Left lung (tissue), 1 donor: ENCODE measurements around a stretch of chr7.

DNA sequence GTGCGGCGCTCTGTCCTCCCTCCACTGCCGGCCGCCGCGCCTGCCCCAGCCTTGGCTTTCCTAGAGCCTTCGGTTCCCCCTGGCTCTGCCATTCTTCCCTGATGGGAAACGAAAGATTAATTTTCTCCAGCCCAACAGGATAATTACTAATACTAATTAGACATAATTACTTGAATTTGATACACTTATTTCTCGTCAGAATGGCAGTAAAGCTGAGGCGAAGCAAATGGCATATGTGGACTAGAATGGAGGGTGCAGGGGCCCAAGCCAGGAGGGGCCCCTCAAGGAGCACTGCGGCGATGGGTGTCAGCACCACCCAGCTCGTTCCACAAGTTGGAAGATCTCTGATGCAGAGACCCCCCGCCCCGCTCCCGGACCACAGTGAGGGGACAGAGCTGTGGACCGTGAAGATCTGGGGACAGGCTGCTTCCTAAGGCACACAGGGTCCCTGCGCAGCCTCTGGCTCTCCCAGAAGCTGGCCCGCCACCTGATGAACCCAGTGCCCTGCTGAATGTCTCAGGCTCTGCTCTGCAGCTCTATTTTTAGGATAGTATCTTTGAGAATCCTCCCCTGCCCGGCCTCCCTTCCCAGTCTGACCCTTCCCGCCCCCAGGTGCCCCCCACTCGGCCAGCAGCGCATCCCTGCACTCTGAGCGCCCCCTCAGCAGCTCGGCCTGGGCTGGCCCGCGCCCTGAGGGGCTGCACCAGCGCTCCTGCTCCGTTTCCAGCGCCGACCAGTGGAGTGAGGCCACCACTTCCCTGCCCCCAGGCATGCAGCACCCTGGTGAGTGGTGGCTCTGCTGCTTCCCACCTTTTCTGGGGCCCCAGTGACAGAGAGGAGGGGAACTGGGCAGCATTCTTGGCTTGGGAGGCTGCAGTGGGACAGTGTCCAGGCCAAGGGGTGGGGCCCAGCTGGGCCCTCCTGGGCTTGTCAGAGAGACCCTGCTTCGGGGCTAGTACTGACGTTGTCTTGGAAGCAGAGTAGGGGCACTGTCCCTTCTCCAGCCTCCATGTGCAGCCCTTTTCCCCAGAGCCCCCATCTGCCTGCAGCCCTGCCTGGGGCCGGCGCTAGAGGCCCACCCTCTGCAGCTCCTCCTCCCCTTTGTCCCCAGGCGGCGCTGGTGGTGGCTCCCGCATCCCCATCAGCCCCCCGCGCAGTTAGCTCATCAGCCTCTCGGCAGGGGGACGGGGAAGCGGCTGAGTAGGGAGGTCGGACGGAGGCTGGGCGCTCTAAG is 29.5 kb downstream of the GBX1 start:
- PRO-cap, result unidirectional peak, plus-strand start at position 593 of the sequence

GRCh38 chr7:151176674-151177222 is 9.3 kb upstream of the GBX1 start:
- PRO-cap, result no peak

- PRO-cap, result no peak
Measured at GRCh38 chr7:151255326-151255762, 6.8 kb upstream of the SMARCD3 start.

DNA sequence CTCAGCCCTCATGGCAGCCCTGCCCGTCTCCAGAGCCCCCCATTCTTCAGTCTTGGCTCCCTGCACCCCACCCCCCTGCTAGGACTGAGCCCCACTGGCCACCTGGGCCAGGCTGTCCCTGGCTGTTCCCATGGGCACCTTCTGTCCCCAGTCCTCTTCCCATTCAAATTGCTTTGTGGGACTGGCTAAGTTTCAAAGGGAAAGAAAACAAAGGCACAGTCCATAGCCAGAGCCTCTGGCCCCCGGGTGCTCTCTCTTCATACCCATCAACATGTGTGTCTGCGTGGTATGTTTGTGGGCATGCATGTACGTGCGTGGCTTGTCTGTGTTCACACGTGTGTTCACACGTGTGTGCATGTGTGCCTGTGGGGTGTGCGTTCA is 17.0 kb downstream of the WDR86 start:
- PRO-cap, result no peak

GRCh38 chr7:151518732-151519822 is 618 bp downstream of the RHEB start:
- PRO-cap, result bidirectional peak, plus-strand start at chr7:151519149, minus-strand start at chr7:151519173; bidirectional peak, plus-strand start at chr7:151519316, minus-strand start at chr7:151519315

- PRO-cap, result no peak
Measured at GRCh38 chr7:151715549-151716538, 161.1 kb downstream of the PRKAG2 start.

GRCh38 chr7:151850570-151850819 is 26.4 kb downstream of the PRKAG2 start:
- PRO-cap, result no peak

DNA sequence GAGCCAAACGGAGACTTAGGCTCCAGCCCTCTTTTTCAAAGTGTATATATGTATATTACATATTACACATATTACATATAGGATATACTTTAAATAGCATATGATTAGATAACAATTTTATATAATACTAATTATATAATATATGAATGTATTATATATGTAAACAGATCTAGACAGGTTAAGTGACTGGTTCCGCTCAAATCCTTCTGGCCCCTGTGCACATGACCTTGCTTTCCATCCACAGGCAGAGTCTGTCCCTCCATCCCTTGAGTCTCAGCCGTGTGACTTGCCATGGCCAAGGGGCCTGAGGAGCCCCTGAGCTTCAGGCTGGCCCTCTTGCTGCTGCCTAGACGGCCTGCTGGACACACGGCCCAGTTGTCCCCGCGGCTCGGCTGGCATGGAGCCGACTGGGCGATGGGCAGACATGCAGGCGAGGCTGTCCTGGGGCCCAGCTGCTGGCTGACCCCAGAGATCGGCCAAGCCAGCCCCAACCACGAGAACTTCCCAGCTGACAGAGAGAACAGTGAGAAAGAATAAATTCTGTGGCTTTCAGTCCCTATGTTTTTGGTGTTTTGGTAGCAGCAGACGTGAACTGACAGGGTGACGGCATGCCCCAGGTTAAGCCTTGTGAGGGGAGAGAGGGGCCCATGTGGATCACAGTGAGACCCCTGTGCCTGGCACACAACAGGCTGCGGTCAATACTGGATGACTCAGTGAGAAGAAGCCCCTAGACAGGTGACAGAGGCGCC is 11.9 kb downstream of the PRKAG2 start:
- PRO-cap, result no peak

DNA sequence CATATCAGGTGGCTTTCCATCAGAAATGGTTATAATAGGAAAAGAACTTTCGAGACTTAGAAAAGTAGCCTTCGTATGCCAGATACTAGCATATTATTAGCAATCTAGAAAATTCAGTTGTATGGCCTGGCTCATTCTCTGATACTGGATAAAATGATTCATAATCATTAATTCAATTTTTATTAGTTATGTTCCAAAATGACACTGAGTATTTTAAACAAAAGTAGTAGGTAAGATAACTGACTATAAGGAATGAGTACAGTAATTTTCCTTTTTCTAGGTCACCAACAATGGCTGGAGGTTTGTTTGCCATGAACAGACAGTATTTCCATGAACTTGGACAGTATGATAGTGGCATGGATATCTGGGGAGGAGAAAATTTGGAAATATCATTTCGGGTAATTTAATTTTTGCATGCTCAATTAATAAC is 84.8 kb downstream of the GALNT11 start:
- PRO-cap, result no peak

GRCh38 chr7:152121605-152122384 is 96.3 kb downstream of the GALNT11 start:
- PRO-cap, result no peak

- PRO-cap, result no peak
Measured at GRCh38 chr7:152383840-152384904, 51.6 kb downstream of the KMT2C start.

DNA sequence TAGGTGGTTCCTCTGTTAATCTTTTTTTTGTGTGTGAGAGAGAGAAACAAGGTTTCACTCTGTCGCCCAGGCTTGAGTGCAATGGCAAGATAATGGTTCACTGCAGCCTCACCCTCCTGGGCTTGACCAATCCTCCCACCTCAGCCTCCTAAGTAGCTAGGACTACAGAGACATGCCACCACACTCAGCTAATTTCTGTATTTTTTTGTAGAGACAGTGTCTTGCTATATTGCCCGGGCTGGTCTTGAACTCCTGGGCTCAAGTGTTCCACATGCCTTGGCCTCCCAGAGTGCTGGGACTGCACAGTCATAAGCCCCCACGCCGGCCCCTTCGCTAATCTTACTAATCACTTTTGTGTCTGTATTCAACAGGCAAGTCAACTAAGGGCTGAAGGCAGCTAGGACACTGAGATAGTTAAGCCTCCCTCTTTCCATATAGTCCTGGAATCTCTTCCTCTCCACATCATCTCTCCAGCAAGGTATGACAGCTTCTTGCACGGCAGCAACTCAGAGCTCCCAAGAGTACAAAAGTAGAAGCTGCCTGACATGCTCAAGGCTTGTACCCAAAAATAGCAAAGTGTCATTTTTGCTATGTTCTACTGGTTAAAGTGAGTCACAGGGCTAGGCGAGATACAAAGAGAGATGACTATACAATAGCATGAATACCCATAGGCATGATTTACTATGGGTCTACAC is 11.3 kb downstream of the KMT2C start:
- PRO-cap, result no peak

GRCh38 chr7:152459753-152460304 is 24.0 kb upstream of the KMT2C start:
- PRO-cap, result bidirectional peak, plus-strand start at chr7:152460059, minus-strand start at chr7:152459976

GRCh38 chr7:152463893-152464387 is 28.1 kb upstream of the KMT2C start:
- PRO-cap, result bidirectional peak, plus-strand start at chr7:152464181, minus-strand start at chr7:152463669

GRCh38 chr7:152538371-152538700 is 102.5 kb upstream of the KMT2C start:
- PRO-cap, result no peak

- PRO-cap, result no peak
Measured at GRCh38 chr7:152615162-152615739, 60.7 kb downstream of the XRCC2 start.

GRCh38 chr7:152850301-152851112 is 91.0 kb downstream of the ACTR3B start:
- PRO-cap, result no peak

GRCh38 chr7:153406892-153407578 is 645.2 kb upstream of the DPP6 start:
- PRO-cap, result no peak

GRCh38 chr7:154201915-154202427 is 149.8 kb downstream of the DPP6 start:
- PRO-cap, result no peak

GRCh38 chr7:154965778-154966630 is 36.9 kb downstream of the PAXIP1 start:
- PRO-cap, result no peak